Hematopoietic multipotent progenitor cell (in vitro differentiated cells): ENCODE data around the genes ZNF157 and ELK1.

- CAGE, long polyA plus RNA: no peak
Observed at GRCh38 chrX:44344588-44345025, 1.1 kb upstream of the EFHC2 start.

DNA sequence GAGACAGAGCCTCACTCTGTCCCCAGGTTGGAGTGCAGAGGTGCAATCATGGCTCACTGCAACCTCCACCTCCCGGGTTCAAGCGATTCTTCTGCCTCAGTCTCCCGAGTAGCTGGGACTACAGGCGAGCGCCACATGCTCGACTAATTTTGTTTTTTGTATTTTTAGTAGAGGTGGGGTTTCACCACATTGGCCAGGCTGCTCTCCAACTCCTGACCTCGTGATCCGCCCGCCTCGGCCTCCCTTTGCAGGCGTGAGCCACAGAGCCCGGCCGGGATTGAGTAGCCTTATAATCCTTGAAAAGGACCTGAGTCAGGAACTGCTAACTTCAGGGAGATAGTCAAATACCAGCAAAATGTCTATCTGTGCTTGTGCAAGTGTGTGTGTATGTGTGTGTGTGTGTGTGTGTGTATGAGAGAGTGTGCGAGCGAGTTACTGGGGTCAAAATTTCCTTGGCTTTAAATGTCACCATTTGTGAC, 1.9 kb upstream of the KDM6A start:
- CAGE, long polyA plus RNA: no peak

- CAGE, long polyA plus RNA: no peak
Observed at GRCh38 chrX:45105219-45105843, 95.3 kb downstream of the DIPK2B start.

GRCh38 chrX:45743062-45743339, 542.3 kb upstream of the DIPK2B start:
- CAGE, long polyA plus RNA: no peak

GRCh38 chrX:45850579-45851073, 596.5 kb upstream of the KRBOX4 start:
- CAGE, long polyA plus RNA: no peak

- CAGE, long polyA plus RNA: no peak
Observed at GRCh38 chrX:46244126-46244362, 203.1 kb upstream of the KRBOX4 start.

GRCh38 chrX:46600990-46602161, 27.8 kb downstream of the CHST7 start:
- CAGE, long polyA plus RNA: no peak

DNA sequence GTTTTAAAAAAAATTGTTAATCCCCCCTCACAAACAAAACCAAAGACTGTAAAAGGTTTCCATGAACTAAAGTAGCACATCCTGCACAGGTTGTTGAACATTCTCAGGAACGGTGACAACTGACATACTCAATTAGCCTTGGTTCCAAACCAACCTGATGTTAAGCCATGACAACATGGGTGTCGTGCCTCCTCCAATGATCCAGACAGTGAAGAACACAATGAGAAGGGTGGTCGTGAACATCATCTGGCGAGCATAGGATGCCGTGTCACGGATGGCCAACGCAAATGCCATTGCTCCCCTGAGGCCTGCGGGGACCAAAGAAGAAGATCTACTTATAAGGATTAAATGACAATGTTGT, 69.5 kb downstream of the CHST7 start:
- CAGE, long polyA plus RNA: no peak

DNA sequence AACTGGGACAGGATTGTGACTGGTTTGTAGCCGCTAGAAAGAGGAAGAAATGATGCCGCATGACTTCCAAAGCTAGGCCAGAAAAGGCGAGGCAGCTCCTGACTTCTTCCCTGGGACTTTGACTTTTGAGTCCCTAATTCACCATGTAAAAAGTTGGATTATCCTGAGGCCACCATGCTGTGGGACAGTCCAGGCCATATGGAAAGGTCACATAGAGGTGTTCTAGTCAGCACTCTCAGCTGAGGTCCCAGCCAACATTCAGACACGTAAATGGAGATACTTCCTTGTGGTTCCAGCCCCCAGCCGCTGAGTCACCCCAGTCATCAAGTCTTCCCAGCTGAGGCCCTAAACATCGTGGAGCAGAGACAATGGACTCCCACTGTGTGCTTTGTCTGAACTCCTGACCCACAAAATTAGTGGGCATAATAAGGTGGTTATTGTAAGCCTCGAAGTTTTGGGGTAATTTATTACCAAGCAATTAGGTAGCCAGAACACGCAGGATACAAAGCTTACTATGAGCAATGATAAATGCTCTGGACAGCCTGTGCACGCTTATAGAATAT, 33.0 kb upstream of the SLC9A7 start:
- CAGE, long polyA plus RNA: no peak

- CAGE, long polyA plus RNA: no peak
Observed at GRCh38 chrX:46836597-46836779, 355 bp upstream of the RP2 start.

DNA sequence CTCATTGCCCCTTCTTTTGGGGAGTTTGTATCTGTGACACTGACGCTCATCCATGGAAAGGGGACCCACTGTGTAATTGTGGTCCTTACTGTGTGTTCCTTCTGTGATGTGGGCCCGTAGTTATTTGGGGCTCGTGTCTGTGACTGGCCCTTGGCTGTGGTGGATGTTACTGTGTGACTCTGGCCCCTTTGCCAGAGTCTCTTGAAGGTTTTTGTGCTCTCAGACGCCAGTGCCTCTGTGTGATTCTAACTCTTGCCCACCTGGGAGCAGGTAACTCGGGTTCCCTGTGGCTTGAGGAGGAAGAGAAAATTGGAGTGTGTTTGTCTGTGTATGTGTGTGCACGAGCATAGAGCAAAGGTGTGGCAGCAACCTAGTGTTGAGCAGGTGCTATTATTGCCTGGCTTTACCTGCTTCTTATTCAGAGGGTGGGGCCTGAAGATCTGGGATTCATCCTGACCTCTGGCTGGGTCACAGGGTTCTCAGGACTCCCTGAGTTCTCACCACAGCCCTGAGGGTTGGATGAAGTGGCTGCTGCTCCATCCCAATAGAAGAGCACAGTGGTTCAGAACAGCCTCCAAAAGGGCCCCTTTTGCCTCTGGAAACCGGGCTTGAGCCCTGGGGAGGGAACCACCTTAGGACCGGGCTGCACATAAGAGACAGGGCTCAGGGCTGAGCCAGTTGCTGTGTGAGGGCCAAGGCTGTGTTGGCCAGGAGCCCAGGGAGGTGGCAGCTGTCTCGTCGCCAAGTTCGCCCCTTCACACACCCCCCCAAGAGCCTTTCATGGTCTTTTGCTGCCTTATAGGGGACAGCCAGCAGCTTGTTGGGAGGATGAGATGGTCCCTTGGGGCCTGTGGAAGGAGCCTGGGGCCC, 1.3 kb downstream of the RBM10 start:
- CAGE, long polyA plus RNA: no peak

DNA sequence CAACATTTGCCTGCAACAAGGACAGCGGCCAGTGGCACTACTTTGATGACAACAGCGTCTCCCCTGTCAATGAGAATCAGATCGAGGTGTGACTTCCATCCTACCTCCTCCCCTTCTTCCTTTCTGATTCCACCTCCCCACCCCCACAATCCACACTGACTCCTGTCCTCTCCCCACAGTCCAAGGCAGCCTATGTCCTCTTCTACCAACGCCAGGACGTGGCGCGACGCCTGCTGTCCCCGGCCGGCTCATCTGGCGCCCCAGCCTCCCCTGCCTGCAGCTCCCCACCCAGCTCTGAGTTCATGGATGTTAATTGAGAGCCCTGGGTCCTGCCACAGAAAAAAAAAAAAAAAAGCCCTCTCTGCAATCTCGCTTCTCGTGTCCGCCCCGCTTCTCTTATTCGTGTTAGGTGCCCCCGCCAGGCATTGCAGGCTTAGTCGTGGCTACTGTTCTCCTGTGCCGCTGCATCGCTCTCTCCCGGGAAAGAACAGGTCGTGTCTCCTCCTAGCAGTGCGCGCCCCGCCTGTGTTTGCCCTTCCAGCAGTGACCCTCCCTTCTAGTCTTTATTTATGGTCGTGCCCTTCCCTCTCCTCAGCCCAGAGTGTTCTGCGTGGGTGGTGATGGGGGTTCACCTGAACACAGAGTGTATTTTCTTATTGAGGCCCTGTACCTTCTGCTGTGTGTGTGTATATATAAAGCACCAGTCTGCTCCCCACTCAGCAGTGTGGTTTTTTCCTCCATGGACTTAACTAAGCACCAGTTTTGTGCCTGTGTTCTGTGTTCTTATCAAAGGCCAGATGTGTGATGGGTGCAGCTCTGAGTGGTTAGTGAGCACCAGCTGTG, 15.0 kb downstream of the USP11 start:
- CAGE, long polyA plus RNA: start-site peak on the plus strand centred at position 286 of the sequence, 62 bp wide, 76 reads; start-site peak on the plus strand centred at position 458 of the sequence, 83 bp wide, 101 reads

- CAGE, long polyA plus RNA: no peak
Observed at GRCh38 chrX:47297585-47298322, 64.9 kb downstream of the USP11 start.

- CAGE, long polyA plus RNA: no peak
Observed at GRCh38 chrX:47321312-47321961, 48.9 kb upstream of the ZNF157 start.

DNA sequence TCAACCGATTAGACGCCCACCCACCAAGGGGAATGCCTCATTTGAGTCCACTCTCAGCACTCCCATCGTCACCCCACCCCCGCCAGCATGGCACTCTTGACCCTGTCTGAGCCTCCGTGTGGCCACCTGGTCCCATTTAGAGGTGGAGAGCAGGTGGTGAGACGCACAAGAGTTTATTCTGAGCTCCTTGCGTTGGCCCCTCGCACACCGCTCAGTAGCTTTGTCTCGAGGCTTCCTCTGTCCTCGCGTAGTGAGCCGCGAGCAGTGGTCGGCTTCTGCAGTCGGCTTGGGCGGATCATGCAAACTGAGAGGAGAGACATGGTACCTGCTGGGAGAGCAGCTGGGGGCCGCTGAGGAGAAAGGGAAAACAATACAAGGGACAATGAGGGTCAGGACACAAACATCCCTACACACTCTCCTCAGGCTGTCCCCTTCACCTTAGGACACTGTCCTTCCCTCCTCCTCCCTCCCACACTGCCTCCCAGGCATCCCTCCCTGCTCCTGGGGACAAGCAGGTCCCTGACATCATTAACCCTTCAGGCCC, 48.3 kb upstream of the ZNF157 start:
- CAGE, long polyA plus RNA: no peak

DNA sequence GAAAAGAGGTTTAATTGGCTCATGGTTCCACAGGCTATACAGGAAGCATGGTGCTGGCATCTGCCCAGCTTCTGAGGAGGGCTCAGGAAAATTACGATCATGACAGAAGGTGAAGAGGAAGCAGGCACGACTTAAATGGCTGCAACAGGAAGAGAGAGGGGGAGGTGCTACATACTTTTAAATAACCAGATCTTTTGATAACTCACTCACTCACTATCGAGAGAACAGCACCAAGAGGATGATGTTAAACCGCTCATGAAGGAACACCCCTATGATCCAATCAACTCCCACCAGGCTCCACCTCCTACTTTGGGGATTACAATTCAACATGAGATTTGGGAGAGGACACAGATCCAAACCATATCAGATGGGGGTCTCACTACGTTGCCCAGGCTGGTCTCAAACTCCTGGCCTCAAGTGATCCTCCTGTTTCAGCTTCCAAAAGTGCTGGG, 11.9 kb upstream of the ZNF157 start:
- CAGE, long polyA plus RNA: no peak

GRCh38 chrX:47370154-47370657, at the start of gene ZNF157:
TSS of gene ZNF157 (plus strand) at chrX:47370578.
- CAGE, long polyA plus RNA: no peak

DNA sequence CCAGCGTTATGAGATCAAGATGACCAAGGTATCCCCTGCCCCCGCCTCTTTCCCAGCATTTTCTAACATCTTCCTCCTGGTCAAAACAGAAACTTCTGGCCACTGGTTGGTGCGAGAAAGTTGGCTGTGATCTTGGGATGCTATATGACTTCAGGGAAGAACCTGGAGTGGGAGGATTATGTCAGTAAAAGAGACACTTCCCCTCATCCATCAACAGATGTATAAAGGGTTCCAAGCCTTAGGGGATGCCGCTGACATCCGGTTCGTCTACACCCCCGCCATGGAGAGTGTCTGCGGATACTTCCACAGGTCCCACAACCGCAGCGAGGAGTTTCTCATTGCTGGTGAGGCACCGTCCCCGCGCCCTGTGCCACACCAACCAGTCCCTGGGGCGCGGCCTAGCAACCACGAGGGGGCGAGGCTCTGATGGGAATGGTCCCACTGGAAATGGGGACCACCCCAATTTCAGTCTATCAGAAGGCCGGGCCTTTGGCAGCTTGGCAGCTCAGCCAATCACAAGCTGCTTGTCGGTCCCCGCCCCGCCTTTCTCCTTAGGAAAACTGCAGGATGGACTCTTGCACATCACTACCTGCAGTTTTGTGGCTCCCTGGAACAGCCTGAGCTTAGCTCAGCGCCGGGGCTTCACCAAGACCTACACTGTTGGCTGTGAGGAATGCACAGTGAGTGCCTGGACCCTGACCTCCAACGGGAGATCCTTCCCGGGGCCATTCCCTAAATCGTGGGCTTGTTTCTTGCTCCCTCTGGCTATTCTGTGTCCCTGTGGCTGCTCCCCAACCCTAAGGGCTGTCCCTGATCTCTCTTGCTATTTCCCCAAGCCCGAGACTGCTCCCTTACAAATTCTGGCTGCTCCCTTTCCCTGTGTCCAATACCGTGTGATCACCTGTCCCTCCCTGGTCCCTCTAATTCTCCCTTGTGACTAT, 3.0 kb downstream of the TIMP1 start:
- CAGE, long polyA plus RNA: no peak

- CAGE, long polyA plus RNA: start-site peak on the minus strand at chrX:47650536-47650570, 135 reads
Observed at GRCh38 chrX:47650067-47650635, at the start of gene ELK1. TSS of gene ELK1 (minus strand) at chrX:47650563.

DNA sequence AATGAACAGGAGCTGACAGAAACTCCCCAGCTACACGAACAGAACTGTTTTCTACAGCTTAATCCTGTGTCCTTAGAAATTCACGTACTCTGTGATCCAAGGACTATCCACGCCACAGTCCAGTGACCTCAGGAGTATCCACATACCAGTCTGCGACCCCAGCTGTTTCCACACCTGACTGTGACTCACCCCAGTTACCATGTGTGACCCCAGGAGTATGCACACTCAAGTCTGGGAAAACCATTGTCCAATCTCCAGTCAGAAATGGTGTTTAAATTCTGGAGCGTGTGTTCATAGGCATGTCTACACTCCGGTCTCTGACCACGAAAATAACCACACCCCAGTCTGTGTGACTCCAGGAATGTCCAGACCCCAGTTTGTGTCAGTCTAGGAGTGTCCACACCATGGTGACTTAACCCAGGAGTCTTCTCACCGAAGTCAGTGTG, 11.2 kb downstream of the FTSJ1 start:
- CAGE, long polyA plus RNA: no peak